Frontal cortex (tissue), 2 donors: ENCODE measurements around a stretch of chr2.

- RAMPAGE, long total RNA = no peak
Observed at GRCh38 chr2:88171181-88171422, 956 bp downstream of the THNSL2 start.

GRCh38 chr2:88212239-88212741 is 42.1 kb downstream of the THNSL2 start:
- RAMPAGE, long total RNA = no peak

GRCh38 chr2:88482015-88482386 is 29.5 kb upstream of the FOXI3 start:
- RAMPAGE, long total RNA = no peak

GRCh38 chr2:88538304-88538594 is 13.8 kb downstream of the TEX37 start:
- RAMPAGE, long total RNA = no peak

DNA sequence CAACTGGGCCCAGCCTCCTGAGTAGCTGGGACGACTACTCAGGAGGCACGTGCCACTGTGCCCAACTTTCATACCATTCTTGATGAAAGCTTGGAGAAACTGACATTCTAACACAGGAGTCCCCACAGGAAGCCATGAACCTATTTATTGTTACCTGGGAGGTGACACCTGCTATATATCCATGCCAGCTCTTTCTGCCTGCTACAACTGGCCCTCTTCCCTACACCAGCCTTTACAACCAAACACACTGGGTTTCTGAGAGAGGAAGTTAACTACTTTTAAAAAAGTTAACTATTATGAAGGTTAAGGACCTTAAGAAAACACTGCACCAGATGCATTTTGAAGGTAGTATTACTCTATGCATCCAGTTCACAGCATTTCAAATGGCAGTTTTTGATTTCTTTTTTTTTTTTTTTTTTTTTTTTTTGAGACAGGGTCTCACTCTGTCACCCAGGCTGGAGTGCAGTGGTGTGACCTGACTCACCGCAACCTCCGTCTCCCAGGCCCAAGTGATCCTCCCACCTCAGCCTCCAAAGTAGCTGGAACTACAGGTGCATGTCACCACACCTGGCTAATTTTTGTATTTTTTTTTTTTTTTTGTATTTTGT is 18.9 kb downstream of the EIF2AK3 start:
- RAMPAGE, long total RNA = no peak

DNA sequence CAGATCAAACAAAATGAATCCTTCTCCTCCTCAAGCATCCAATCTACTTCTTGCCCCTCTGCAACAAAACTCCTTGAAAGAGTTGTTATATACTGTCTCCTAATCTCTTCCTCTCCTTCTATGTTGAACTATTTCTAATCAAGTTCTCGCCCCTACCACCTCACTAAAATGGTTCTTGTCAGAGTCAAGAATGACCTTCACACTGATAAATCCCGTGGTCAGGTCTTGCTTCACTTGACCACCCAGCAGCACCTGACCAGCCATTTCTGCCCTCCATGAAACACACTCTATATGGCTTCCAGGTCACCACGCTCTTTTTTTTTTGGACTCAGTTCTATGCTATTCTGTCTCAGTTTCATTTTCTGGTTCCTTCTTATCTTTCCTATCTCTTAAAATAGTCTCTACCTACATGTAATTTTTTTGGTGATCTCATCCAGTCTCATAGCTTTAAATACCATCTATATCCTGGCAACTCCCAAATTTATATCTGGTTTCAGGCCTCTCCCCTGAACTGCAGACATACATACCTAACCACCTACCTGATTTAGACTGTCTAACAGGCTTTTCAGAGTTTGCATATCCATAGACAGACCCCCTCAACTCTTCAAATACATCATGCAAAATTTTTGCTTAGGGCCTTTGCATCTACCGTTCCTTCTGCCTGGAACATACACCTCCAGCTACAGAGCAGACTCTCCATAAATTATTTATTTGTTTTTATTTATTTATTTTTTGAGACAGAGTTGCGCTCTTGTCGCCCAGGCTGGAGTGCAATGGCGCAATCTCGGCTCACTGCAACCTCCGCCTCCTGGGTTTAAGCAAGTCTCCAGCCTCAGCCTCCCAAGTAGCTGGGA is 11.3 kb downstream of the EIF2AK3 start:
- RAMPAGE, long total RNA = no peak

GRCh38 chr2:88626211-88626676 is 1.0 kb downstream of the EIF2AK3 start:
- RAMPAGE, long total RNA = no peak

DNA sequence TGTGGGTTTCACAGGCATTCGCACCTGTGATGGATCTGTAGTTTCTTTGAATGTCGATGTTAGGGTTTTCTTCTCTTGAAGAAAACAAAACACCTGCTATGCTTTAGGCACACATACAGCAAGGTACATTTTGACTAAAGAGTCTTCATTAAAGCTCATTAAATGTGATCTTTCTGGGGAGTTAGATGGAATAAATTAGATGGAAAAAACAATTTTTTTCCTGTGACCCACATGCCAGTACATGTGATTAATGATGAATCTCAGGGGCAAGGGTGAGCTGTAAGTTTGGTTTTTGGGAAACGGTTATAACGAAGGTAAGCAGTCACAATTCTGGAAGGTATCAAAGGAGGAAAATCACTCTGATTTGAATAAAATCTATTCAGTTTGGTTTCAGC is 60.5 kb downstream of the RPIA start:
- RAMPAGE, long total RNA = no peak

- RAMPAGE, long total RNA = no peak
Observed at GRCh38 chr2:88784719-88785173, 93.3 kb downstream of the RPIA start.

DNA sequence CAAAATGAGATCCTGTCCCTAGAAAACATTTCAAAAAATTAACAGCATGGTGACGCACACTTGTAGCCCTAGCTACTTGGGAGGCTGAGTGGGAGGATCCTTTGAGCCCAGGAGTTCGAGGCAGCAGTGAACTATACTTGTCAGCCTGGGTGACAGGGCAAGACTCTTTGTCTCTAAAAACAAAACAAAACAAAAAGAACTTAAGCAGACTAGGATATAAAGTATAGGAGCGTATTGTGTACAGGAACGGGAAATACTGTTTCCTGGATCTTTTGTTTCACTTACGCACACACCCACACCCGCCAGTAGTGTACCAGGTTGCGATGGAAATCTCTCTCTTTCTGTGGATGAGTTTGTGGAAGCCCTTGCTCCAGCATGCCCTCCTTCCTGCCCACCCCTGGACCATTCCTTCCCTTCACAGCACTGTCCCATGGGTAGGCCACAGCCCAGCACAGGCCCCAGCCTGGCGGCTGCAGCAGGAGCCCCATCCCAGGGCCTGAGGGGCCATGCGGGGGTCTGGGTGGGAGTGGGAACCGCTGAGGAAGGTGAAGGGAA is 136.4 kb downstream of the RPIA start:
- RAMPAGE, long total RNA = no peak

DNA sequence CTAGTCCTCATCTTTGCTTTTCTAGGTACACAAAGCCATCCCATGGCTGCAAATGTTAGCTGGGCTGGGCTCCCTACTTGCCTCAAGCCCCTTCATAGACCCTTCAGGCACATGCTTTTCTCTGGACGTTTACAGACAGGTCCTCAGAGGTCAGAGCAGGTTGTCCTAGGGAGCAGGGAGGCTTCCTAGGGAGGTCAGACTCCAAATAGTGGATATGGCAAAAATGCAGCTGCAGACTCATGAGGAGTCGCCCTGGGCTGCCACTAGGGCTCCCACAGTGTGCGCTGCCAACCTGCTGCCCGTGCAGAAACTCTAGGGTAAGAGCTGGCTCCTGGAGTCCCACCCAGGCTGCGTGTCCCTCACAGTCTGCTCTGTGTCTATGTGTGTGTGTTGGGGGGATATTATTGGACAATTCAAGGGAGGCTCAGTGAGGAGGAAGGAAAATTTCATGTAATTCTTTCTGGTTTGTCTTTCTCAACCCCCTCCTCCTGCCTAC is 141.1 kb downstream of the RPIA start:
- RAMPAGE, long total RNA = no peak

- RAMPAGE, long total RNA = no peak
Observed at GRCh38 chr2:88861803-88862295, 170.4 kb downstream of the RPIA start.

- RAMPAGE, long total RNA = no peak
Observed at GRCh38 chr2:89222364-89222942, 531.0 kb downstream of the RPIA start.

DNA sequence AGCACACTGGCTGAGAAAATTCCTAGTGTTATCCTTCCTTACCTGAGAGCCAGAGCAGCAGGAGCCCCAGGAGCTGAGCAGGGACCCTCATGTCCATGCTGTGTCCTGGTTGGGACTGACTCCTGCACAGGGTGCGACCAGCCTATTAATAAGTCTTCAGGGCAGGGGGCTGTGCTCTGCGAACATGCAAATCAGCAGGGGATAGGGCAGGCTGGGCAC is 576.8 kb downstream of the RPIA start:
- RAMPAGE, long total RNA = no peak

- RAMPAGE, long total RNA = no peak
Observed at GRCh38 chr2:89838335-89838932, 1147.0 kb downstream of the RPIA start.

DNA sequence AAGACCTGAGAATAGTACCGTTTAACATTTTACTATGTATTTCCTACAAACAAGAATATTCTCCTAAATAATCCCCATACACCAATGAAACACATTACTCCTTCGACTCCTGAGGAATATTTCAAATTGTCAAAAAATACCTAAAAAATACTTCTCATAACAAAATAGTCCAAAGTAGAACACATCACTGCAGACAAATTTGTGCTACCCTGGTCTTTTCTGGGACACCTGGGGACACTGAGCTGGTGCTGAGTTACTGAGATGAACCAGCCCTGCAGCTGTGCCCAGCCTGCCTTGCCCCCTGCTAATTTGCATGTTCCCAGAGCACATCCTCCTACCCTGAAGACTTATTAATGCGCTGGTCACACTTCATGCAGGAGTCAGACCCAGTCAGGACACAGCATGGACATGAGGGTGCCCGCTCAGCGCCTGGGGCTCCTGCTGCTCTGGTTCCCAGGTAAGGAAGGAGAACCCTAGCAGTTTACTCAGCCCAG is 1518.2 kb downstream of the RPIA start:
- RAMPAGE, long total RNA = no peak

- RAMPAGE, long total RNA = no peak
Observed at GRCh38 chr2:91748537-91749369, 2838.4 kb upstream of the AQP7B start.

- RAMPAGE, long total RNA = no peak
Observed at GRCh38 chr2:94947511-94947740, 76.2 kb downstream of the TEKT4 start.

DNA sequence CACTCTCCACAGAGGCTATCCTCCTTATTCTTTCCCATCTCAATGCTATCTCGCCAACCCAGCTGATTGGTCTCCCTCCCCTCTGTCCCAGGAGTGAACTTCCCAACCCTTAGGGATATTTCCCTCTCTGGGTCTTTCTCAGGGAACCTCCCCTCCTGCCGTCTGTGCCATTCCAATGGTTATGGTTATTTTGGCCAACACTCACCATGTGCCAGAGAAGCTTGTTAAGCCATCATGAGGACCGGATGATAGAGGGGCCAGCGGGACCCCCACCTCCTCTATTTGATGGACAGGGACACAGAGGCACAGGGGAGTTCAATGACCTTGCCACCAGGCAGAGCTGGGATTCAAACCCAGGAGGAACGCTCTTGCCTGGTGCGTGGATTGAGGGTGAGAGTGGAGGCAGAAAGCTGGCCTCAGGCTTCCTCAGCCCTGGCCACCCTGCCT is 40.0 kb upstream of the MAL start:
- RAMPAGE, long total RNA = no peak

DNA sequence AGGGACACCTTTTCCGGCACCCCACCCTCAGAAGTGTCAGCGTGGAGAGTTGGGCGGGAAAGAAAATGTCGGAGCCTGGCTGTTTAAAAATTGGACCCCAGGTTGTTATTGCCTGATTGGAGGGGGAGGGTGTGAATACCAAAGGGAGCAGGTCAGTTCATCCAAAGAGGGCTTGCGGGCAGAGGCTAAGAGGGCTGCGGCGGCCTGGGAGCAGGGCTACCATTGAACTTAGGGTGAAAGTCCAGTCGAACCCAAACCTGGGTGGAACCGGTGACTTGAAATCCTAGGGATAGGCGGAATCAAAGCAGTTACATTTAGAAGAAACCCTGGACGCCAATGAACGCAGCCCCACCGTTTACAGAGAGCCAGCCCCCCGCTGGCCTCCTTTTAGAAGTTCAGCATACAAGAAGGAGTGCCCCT is 1.3 kb downstream of the MAL start:
- RAMPAGE, long total RNA = no peak